Metastatic Lung Carcinoma in the Adrenal Gland (tissue), 1 donor: ENCODE measurements around a stretch of chr10.

DNA sequence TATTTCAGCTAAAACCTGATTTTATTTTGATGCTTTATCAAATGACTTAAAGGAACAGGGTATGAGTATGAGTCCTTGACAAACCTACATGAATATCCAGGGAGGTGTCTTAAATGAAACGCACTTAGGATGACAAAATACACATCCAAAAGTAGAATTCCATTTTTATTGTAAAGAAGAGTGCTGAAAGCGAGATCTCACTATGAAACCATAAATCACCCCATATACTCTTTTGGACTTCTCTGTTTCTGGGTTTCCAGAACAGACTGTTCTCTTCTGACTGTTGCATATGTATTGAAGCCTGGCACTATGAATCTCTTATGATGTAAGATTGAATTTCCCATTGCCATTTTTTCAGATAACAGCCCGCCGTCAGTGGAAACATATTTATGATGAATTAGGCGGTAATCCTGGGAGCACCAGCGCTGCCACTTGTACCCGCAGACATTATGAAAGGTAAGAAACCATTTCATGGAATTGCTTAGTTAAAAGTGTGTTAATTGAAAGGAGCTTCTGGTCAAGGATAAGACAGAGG lies 167.9 kb downstream of the ARID5B start:
- PRO-cap = no peak

DNA sequence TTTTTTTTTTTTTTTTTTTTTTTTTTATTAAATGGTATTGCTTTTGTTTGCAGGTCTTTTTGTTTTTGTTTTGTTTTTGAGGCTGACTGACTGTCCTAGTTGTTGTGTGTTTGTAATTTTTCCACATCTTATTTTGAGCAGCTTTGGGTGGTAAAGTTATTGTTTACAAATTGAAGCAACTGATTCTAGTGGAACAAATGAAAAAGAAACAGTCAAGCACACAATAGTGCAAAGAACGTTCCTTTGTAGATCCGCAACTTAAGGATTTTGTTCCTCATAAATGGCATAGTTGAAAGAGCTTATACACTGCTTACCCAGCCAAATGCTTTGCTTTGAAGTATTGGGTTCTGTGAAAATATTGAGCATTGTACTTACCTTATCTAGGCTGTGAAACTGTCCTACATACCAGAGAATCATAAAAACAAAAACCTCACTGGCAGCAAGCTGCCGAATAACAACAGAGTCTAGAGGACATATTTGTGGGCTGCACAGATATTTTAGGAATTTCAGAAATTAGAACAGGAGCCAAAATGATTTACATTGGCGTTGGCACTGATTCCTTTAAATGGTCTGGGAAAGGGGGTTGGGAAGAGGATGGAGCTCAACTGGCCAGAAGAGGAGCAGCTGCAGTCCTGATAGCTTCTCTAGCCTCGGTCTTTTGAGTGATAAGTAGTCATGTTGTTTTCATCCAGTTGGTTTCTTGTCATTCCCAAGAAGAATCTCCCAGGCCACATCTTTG lies 174.8 kb downstream of the RTKN2 start:
- PRO-cap = no peak

- PRO-cap = no peak
Observed at GRCh38 chr10:62742709-62743045, 61.8 kb upstream of the ADO start.

DNA sequence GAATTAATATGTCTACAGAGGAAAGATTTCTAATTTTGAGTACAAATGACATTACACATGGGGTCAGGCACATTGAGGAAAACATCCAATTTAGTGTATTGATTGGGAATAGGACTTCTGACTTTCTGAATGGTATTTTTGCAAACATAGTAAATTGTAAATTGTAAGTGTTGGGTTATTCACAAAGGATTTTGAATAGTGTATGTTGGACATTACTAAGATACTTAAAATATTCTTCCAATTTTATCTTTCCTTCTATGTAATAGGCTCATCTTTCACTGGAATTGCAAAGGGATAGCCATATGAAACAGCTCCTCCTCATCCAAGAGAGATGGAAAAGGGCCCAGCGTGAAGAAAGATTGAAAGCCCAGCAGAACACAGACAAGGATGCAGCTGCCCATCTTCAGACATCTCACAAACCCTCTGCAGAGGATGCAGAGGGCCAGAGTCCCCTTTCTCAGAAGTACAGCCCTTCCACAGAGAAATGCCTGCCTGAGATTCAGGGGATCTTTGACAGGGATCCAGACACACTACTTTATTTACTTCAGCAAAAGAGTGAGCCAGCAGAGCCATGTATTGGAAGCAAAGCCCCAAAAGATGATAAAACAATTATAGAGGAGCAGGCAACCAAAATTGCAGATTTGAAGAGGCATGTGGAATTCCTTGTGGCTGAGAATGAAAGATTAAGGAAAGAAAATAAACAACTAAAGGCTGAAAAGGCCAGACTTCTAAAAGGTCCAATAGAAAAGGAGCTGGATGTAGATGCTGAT lies 20.3 kb downstream of the NRBF2 start:
- PRO-cap = no peak

DNA sequence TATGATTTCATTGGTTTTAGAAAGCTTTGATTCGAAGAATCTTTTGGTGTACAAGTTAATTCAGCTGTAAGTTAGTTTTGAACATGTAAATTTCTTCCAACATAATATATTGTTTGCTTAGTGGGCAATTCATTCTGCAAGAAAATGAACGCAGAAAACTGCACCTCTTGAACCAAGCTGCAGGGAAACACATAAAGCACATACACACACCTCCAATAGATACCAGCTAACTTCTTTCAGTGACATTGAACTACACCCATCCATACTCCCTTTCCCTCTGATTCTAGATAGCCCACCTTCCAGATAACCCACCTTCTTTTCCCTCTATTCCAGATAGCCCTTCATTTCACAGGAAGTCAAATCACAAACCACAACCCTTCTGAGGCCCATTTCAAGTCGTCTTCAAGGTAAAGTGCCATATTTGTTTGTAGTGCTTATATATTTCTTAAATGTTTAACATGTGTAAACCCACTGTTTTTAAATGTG lies 28.4 kb downstream of the NRBF2 start:
- PRO-cap = no peak

- PRO-cap = no peak
Observed at GRCh38 chr10:63252246-63253242, 119.4 kb downstream of the NRBF2 start.

DNA sequence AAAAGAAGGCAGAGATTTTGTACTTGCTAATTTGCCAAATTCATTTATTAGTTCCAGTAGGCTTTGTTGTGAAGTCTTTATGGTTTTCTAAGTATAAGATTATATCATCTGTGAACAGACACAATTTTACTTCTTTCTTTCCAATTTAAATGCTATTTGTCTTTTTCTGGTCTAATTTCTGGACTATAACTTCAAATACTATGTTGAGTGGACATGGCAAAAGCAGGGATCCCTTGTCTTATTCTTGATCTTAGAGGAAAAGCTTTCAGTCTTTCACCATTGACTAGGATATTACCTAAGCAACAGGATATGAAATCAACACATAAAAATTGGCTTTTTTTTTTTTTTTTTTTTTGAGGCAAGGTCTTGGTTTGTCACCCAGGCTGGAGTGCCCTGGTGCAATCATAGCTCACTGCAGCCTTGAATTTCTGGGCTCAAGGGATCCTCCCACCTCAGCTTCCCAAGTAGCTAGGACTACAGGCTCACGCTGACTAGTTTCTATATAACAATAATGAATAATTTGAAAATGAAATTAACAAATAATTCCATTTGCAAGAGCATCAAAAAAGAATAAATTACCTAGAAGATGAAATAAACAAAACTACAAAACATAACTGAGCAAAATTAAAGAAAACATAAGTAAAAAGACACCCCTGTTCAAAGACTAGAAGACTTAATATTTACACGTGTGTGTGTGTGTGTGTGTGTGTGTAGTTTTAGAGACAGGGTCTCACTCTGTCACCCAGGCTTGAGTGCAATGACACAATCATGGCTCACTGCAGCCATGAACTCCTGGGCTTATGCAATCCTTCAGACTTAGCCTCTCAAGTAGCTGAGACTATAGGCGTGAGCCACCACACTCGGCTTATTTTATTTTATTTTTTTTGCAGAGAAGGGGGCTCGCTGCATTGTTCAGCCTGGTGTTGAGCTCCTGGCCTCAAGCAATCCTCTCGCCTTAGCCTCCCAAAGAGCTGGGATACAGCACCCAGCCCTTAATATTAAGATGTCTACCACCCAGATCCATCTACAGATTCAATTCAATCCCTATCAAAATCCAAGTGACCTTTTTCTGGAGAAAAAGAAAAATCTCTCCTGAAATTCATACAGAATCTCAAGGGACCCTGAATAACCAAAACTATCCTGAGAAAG lies 90.6 kb downstream of the JMJD1C start:
- PRO-cap = no peak

- PRO-cap = no peak
Observed at GRCh38 chr10:63438217-63439329, 27.2 kb downstream of the JMJD1C start.

DNA sequence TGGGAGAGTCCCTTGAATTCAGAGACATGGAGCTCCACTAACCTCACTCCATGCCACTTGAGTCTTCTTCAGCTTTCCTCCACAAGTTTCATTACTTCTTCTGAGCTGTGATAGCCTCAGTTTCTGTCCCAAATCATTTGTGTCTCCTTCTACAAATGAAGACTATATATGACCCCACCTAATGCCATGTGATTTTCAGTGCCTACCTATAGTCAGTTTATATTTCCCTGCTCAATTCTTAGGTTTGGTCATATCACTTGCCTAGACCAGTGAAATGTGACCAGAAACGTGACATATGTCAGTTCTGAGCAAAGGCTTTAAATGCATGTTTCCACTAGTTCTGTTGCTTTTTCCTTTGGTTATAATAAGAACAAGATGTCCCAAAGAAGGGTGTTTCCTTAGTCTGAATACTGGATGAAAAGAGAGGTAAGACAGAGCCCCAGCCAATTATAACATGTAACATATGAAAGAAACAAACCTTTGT lies 24.6 kb upstream of the REEP3 start:
- PRO-cap = no peak

- PRO-cap = bidirectional peak, plus-strand start at chr10:63589023, minus-strand start at chr10:63588892
Observed at GRCh38 chr10:63588536-63589163, 67.4 kb downstream of the REEP3 start.

DNA sequence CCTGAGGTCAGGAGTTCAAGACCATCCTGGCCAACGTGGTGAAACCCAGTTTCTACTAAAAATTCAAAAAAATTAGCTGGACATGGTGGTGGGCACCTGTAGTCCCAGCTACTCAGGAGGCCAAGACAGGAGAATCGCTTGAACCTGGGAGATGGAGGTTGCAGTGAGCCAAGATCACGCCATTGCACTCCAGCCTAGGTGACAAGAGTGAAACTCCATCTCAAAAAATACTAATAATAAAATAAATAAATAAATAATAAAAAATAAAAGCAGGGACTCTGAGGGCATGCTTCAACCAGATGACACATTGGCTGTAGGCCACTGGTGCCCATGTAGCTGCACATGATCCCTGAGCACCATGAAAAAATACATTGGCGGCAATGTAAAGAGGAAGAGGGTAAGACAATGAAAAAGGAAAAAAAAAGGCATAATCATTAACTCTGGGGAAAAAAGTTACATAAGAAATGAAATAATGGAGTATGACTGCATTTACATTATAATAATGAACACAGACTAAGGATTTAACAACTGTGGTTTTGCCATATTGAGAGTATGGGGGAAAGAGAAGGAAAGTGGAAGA lies 80.6 kb downstream of the REEP3 start:
- PRO-cap = no peak

- PRO-cap = no peak
Observed at GRCh38 chr10:63700776-63701117, 179.5 kb downstream of the REEP3 start.

DNA sequence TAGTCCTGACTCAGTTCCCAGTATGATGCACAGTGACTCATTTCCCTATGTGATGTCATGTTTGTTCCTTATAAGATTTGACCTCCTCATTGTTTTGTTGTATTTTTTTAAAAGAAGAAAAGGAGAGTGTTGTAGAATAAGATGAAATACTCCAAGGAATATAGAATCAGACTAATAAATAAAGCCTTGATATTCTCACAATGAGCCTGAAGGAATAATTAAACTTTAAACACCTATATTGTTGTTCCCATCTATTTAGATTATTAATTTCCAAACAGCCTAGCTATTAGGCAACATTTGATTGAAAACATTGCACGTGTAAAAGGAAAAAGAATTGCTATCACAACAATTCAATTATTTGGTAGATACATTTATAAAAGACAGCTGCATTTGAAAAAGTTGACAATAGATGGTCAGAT lies 186.3 kb downstream of the REEP3 start:
- PRO-cap = no peak

DNA sequence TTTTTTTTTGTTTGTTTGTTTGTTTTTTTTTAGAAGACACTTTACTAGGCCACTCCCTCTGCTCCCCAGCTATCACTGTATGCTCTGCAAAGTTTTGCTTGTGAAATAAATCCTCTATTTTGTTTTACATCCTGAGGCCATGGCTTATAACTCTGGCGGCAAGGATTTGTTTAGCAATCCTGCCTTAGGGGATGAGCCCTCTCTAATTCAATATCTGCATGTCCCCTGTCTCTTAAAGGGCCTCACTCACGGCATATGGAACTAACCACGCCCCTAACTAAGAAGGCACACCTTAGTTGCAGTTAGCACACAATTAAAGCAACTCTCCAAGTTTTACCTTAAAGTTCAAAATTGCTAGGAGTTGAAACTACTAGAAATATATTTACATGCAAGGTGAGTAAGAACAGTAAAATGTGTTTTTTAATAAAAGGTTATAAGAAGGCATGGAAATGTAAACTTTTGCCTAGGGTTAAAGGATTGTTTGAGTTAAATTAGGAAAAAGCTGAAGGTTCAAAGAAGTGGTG lies 1354.6 kb upstream of the LRRTM3 start:
- PRO-cap = no peak

GRCh38 chr10:67224366-67225034 lies 298.7 kb downstream of the LRRTM3 start:
- PRO-cap = no peak

GRCh38 chr10:67230494-67231429 lies 304.9 kb downstream of the LRRTM3 start:
- PRO-cap = no peak

GRCh38 chr10:67811818-67812450 lies 26.1 kb downstream of the DNAJC12 start:
- PRO-cap = no peak

GRCh38 chr10:67884875-67885635 lies 599 bp downstream of the SIRT1 start:
- PRO-cap = bidirectional peak, plus-strand start at chr10:67885219, minus-strand start at chr10:67885093

DNA sequence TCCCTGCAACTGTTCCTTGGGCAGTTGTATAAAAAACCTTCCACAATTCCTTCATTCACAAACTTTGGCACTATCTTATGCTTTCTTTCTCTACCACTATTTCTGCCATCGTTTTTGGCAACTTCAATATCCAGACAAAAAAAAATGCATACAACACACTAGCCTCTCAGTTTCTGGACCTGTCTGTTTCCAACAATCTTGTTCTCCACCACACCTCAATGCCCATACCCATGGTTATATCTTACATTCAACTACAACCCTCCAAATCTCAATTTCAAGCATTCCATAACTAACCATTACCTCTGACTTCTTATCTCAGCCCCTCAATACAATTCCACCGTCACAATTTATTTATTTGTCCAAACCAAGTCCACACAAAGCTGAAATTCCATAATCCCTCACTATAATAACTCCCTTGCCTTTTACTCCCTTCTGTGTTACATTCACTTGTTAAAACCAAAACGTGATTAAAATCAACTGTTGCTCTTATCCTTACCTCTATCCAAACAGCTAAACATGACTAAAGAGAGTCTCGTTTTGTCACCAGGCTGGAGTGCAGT lies 67.4 kb downstream of the SIRT1 start:
- PRO-cap = no peak

- PRO-cap = no peak
Observed at GRCh38 chr10:67998636-67999381, 76.3 kb downstream of the HERC4 start.